Metastatic Breast Carcinoma in the Ovary (tissue), 3 donors: ENCODE measurements around a stretch of chr7.

DNA sequence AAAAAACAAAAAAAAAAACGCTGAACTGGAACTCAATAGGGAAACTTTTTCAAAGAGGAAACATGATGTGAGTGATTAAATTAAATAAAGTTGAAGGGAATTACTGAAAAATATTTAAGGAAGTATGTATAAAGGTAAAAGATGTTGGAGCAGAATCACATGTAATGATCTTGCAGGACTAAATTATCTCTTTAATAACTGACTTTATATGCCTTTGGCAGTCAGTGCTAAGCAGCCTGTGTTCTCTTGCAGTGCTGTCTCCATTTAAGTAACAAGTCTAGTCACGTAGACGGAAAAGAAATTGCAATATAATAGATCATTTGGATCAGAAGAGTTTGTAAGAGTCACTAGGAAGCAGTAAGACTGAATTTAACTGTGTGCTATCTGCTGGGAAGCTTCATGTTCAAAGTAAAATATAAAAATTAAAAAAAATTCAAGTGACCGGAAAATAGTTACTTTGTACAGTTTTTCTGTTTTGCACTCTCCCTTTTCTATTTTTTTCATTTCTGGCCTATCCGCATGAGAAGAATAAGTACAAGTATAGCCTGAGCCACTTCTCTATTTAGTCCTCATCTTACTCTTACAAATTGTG, 21.4 kb downstream of the BZW2 start:
- PRO-cap, 3 experiments = no peak in any of the 3 experiments

DNA sequence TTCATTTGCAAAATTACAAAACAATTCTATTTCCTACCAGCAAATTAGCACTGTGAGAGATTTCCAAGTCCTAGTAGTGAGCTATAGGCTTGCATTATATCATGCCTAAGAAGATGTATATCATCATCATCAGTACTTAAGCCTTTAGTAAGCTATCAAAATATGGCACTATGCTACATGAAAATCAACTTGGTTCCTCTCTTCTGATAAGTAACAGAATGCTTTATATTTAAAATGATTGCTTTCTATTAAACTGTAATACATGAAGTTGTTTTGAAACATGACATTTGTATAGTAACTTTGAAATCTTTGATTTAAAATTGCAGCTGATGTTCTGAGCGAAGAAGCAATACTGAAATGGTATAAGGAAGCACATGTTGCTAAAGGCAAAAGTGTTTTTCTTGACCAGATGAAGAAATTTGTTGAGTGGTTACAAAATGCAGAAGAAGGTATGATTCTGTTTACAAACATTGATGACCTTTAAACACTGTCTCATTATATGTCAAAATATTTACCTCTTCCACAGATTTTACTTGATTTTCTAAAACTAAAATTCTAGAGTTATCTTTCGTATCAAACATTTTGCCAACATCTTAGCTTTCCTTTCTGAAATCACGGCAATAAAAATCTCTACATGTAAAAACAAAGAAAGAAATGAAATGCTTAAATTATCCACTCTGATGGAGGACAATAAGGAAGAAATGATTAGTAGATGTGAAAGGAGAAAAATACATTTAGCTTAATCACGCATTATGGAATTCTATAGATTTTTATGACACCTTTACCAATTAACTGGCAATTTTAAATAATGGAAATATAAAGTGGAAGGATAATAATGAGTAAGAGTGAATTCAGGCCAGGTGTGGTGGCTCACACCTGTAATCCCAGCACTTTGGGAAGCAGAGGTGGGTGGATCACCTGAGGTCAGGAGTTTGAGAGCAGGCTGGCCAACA, 49.1 kb upstream of the TSPAN13 start:
- PRO-cap, 3 experiments = no peak in any of the 3 experiments

DNA sequence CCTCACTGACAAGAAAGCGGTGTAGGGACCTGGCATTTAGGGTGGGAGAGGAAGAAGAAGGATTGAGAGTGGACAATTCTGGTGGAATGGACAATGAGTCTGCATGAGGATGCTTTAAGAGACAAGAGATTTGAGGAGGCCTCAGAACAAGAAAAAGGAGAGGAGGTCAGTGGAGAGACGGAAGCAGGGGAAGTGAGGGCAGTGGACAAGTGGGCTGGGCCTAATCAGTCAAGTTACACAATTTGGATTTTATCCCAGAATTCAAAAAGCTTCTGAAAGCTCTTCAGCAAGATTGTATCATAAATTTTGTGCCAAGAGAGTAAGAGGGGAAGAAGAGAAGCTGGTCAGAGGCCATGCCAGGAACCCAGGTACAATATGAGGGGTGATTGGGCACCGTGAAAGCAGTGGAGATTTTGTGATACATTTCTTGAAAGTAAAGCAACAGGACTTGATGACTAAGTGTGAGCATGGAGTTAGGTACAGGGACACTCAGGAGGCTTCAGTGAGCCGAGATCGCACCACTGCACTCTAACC, 19.4 kb upstream of the TSPAN13 start:
- PRO-cap, 3 experiments = no peak in any of the 3 experiments

DNA sequence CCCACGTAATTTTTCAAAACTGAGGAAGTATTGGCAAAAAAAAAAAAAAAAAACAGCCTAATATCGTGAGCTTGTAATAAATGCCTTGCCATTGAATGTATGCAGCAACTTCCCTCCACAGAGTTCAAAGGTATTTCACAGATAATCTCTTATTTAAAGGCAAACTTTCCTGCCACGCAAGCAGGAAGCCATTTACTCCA, 633 bp upstream of the AGR2 start:
- PRO-cap, 3 experiments = no peak in any of the 3 experiments

- PRO-cap, 3 experiments = peak in 1 of 3 experiments; most common plus-strand start chr7:16847519 (in 1); most common minus-strand start chr7:16847308 (in 1)
These were observed 34.6 kb downstream of the AGR3 start for GRCh38 chr7:16847025-16847837.

GRCh38 chr7:17131896-17132472, 166.5 kb upstream of the AHR start:
- PRO-cap, 3 experiments = no peak in any of the 3 experiments

DNA sequence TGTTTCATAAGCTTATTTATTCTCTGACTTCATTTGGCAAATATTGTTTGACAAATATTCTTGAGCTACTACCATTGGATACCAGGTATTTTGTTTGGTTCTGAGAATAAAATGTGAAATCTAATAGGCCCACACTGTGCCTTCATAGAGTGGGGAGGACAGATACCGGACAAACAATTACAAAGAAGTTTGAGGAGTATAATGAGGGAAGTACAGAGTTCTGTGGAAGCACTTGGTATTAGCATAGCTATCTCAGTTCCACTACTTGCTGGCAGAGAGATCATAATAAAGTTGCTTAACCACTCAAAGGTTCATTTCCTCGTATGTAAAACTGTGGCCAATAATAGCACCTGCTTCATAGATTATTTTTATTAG, 22.1 kb upstream of the AHR start:
- PRO-cap, 3 experiments = no peak in any of the 3 experiments

DNA sequence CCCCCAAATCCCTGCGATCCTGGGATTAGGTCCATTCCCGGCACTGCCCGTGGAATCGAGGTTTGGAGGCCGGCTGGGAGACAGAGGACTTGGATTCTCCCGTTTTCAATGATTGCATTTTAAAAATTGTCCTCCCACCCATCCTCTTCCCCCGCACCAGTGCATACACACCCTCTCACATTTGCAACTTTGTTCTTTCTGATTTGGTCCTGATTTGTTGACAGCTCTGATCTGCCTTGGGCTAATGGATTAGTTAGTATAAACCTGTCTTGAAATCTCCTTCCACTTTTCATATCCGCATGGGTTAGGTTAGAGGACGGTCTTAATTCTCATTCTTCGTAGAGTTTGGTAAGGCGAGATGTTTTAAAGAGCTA, 941 bp downstream of the AHR start:
- PRO-cap, 3 experiments = peak in 3 of 3 experiments; most common plus-strand start position 52 of the sequence (in 2); most common minus-strand start position 80 of the sequence (in 1)

DNA sequence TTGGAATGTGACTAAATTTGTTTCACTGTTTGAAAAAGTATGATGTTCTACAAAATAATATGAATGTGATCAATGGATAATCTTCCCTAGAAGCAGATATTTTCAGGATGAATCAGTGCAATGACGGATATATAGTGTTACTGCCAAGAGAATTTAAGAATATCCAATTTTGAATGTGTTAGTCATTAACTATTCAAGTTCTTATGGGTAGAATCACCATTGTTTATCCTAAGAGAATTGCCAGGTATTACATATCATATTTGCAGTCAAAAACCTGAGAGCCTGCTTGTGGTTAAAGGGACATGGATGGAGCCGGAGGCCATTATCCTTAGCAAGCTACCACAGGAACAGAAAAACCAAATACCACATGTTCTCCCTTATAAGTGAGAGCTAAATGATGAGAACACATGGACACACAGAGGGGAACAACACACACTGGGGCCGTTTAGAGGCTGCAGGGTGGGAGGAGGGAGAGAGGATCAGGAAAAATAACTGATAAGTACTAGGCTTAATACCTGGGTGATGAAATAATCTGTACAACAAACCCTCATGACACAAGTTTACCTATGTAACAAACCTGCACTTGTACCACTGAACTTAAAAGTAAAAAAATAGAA, 27.0 kb downstream of the AHR start:
- PRO-cap, 3 experiments = no peak in any of the 3 experiments

GRCh38 chr7:17330673-17331381, 32.4 kb downstream of the AHR start:
- PRO-cap, 3 experiments = no peak in any of the 3 experiments

- PRO-cap, 3 experiments = no peak in any of the 3 experiments
These were observed 226.0 kb downstream of the AHR start for GRCh38 chr7:17524322-17524916.

DNA sequence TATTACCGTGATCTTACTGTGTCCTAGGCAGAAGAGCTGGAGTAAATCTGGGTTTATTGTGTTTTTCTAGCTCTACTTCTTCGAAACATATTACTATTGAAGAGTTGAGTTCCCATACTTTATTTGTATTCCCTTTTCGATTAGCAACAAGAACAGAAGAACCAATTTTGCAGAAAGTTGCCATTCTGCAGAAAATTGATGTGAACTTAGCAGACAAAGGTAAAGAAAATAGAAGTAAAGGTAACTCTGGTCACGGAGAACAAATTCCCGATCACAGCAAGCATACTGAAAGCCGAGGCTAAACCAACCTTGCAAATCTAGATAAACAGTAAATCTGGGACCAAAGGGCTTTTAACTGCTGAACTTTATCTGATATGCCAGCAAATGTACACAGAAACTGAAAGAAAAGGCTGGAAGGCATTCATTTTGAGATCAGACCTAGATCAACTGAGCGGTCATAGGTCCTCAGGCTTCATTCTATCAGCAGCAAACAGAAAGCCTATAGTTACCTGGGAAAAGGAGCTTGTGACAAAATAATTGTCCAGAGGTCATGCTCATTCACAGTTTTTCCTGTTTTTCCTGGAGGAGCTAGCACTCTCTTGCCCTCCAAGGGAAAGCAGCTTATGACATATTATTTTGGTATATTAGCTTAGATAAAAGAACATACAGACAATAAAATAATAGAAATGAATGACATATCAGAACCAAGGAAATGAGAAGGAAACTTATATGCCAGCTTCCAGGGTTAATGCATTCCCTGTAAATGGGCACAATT, 320.1 kb downstream of the AHR start:
- PRO-cap, 3 experiments = no peak in any of the 3 experiments

- PRO-cap, 3 experiments = no peak in any of the 3 experiments
These were observed 288.5 kb downstream of the SNX13 start for GRCh38 chr7:17651759-17652321.

DNA sequence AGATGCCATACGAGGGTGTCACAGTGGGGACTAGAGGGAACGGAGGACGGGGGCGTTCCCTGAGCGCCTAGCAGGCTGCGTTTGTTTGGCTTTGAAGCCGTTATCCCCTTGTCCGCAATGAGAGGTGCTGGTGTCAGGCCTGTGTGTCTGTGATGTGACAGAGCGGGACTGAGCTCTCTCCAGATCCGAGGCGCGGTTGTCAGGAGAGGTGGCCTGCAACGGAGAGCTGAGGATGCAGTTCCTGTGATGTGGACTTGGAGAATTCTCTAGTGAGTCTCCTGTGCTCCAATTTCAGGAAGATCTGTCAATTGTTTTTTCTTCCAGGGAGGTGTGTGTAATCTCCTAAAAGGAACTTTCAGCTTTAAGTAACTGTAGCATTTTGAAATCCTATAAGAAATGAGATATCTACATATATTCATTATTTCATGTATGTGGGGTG, 60.1 kb upstream of the PRPS1L1 start:
- PRO-cap, 3 experiments = no peak in any of the 3 experiments

GRCh38 chr7:18910949-18911313, 206.5 kb downstream of the TWIST1 start:
- PRO-cap, 3 experiments = no peak in any of the 3 experiments

- PRO-cap, 3 experiments = no peak in any of the 3 experiments
These were observed 49.1 kb upstream of the FERD3L start for GRCh38 chr7:19194167-19194881.

DNA sequence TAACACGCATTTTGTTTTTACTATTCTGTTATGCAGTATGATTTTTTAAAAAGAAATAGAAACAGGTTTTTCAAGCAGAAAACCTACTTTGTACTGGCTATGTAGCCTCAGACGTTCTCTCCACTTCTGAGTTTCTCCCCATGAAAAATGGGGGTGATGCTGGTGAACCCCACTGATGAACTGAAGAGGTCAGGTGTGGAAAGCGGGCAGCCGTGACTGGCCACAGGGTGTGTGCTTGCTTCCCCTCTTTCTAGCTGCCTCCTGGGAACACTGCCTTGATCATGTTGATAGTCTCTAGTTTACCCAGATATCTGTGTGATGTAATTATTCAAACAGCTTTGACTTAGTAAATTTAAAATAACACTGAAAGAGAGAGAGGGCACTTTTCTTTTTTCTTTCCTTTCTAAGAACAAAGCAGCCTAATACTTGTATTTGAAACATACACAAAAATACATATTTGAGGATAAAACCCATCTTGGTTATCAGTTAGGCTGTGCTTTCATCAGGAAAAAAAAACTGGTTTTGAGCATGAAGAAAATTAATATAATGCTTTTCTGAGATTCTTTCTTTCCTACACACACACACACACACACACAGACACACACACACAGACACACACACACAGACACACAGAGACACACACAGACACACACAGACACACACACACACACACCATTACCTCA, 76.8 kb downstream of the MACC1 start:
- PRO-cap, 3 experiments = no peak in any of the 3 experiments

DNA sequence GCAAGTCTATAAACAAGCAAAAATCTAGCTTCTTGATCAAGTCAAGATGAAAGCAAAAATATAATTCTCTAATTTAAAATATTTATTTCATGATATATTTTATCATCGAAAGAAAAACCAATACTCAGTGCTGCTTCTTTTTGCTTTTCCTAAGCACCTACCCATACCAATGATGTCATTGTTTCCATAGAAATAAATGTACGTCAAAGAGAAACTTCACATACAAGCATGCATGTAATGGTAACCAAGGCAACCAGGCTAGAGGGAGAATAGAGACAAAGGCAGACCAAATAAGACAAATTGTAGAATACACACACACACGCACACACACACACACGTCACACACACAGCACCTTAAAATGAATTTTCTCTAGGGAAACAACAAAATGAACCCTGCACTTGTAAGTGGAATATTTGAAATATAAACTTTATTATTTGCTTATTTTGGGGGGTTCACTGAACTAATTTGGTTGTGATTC, 75.5 kb downstream of the MACC1 start:
- PRO-cap, 3 experiments = no peak in any of the 3 experiments

DNA sequence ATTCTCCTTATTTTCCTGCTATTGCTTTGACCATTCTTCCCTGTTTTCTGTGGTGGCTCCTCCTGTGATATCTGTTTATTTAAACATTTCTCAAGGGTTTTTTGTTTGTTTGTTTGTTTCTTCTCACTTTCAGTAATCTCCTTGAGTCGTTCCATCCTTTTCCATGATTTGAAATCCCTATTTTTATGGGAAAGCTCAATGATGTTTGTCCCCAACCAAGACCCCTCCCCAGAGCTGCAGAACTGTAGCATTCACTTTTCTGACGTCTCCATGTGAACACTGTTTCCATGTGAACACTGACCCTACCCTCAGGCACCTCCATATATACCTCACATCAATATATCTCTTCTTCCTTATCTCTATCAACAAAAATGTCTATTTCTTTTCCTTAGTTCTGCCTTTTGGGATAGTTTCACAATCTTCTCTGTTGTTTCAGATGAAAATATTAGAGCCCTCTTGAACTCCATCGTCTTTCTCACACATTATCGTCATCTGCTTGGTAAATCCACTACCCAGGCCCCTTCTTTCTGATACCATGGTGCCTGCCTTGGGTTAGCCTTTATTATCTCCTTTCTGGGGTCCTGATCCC, 11.5 kb downstream of the MACC1 start:
- PRO-cap, 3 experiments = no peak in any of the 3 experiments

- PRO-cap, 3 experiments = peak in 2 of 3 experiments; most common plus-strand start chr7:20331842 (in 1); most common minus-strand start chr7:20331706 (in 1)
These were observed 1.1 kb downstream of the ITGB8 start for GRCh38 chr7:20331592-20332369.